Right lobe of liver (tissue), 4 donors: ENCODE data around the gene LUC7L2.

- PRO-cap, 4 experiments = no peak in any of the 4 experiments
- RAMPAGE, long total RNA, 2 experiments = no peak in any of the 2 experiments
Measured at GRCh38 chr7:137181434-137182161, 161.9 kb downstream of the PTN start.

DNA sequence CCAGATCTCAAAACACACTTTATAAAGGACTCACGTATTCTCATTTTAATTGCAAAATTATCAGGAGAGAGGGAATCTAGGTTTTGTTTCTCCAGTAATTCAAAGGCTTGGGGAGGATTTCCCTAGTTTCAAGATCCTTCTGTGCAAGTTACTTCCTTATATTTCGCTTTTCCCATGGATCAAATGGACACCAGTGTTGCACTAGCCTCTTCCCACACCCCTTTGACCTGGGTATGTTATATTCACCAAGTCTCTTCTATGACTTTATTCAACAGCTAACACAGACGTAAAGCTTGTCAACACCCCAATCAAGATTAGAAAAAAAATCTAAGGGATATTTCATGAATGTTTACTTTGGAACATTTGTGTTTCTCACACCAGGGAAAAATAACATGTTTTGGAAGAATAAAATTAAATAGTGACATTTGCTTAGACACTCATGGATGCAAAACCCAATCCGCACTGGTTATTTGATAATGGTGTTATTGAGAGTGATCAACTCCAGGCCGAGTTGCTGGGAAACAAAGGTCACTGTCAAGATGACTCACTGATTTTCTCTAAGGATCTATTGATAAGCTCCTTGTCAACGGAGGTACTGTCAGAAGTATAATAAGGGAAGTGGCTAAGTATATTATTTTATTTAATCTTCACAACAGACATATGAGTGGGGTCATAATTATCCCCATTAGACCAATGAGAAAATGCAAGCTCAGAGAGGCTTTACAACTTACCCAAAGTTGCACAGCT lies 52.4 kb downstream of the CREB3L2 start:
- PRO-cap, 4 experiments = no peak in any of the 4 experiments
- RAMPAGE, long total RNA, 2 experiments = no peak in any of the 2 experiments

GRCh38 chr7:137992244-137993375 lies 9.3 kb downstream of the CREB3L2 start:
- PRO-cap, 4 experiments = no peak in any of the 4 experiments
- RAMPAGE, long total RNA, 2 experiments = no peak in any of the 2 experiments

GRCh38 chr7:138107647-138107957 lies 31.3 kb downstream of the AKR1D1 start:
- PRO-cap, 4 experiments = no peak in any of the 4 experiments
- RAMPAGE, long total RNA, 2 experiments = no peak in any of the 2 experiments

DNA sequence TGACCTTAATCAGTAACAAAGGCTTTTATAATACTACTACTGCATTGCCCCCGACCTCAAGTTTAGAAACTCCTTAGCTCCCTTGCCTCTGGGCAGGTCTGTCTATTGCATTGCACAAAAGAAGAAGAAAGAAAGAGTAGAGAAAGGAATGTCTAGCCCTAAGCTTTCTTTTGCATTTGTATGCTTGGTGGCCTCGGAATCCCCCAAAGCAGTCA lies 93.0 kb downstream of the AKR1D1 start:
- PRO-cap, 4 experiments = no peak in any of the 4 experiments
- RAMPAGE, long total RNA, 2 experiments = no peak in any of the 2 experiments

GRCh38 chr7:138752267-138753038 lies 45.3 kb upstream of the TMEM213 start:
- PRO-cap, 4 experiments = peak in 1 of 4 experiments; most common plus-strand start chr7:138752780 (in 1); most common minus-strand start chr7:138752640 (in 1)
- RAMPAGE, long total RNA, 2 experiments = no peak in any of the 2 experiments

DNA sequence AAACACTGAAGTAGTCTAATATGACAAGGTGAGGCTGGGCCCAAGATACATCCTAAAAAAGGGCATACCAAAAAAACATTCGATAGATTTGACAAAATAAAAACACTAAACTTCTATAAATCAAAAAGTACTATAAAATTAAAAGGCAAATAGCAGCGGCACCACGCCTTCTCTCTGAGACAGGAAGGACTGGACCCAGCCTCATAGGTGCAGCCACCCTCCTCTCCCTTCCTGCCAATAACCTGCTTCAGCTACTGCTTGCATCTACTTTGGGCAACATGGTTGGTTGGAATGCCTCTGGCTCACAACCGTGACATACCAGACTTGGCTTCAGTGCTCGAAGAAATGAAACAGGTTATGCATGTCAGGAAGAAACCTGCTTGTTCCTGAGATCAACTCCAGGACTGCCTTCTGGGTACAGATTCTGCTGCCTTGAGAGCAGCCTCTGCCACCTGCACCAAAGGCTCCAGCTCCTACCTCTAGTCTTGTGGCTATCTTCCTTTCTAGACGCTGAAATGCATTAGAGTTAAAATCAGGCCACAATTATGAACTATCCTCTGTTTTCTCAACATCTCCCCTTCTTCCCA lies 2.1 kb downstream of the ZC3HAV1L start:
- PRO-cap, 4 experiments = no peak in any of the 4 experiments
- RAMPAGE, long total RNA, 2 experiments = no peak in any of the 2 experiments

GRCh38 chr7:139035107-139035571 lies 703 bp downstream of the ZC3HAV1L start:
- PRO-cap, 4 experiments = no peak in any of the 4 experiments
- RAMPAGE, long total RNA, 2 experiments = no peak in any of the 2 experiments

- PRO-cap, 4 experiments = no peak in any of the 4 experiments
- RAMPAGE, long total RNA, 2 experiments = no peak in any of the 2 experiments
Measured at GRCh38 chr7:139288097-139288463, 53.1 kb upstream of the FMC1 start.

GRCh38 chr7:139359565-139360672 lies at the start of gene LUC7L2:
Gene LUC7L2 (plus strand): TSS chr7:139359894.
- PRO-cap, 4 experiments = peak in 4 of 4 experiments; most common plus-strand start chr7:139360581 (in 4); most common minus-strand start chr7:139360412 (in 3)
- RAMPAGE, long total RNA, 2 experiments = start-site peak on the plus strand in 1 of 2 experiments, at chr7:139359875-139359961 at its widest, 615 reads per replicate

DNA sequence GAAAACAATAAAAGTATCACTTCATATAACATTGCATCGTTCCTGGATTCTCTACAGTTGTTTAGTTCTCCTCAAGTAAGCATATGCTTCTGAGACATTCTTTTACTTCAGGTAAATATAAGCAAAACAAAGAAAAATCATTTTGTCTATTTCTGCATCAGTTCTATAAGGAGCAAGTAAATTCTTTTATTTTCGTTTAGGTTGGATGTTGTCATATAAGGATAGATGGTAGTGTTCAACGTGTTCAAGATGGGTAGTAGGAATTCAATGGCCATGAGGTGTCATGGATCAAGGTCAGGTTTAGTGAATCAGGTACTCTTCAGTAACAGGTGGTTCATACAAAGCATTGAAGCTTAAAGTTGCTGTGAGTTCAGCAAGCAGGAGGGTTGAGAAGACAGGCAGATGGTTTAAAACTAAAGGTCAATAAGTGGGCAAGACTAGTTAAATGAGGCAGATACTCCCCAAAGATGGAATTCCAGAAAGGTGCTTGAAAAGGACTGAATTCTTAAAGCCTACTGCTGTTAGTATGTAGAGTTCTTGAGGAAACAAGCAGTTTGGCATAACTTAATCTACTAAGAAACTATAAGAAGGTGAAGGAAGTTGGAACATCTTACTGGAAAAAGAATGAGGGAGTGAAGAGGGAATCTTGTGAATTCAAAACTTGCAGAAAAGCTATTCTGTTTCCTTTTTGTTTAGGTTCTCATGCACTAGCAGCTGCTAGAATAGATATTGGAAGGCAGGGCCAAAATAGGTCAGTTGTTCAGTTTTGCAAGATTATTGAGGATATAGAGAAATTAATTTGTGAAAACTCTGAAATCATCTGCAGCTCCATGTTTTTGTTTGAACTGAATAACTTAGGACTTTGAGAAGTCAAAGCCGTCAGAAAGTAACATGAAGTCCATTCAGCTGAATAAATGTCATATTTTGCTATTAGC lies 5.8 kb downstream of the LUC7L2 start:
- PRO-cap, 4 experiments = no peak in any of the 4 experiments
- RAMPAGE, long total RNA, 2 experiments = no peak in any of the 2 experiments

DNA sequence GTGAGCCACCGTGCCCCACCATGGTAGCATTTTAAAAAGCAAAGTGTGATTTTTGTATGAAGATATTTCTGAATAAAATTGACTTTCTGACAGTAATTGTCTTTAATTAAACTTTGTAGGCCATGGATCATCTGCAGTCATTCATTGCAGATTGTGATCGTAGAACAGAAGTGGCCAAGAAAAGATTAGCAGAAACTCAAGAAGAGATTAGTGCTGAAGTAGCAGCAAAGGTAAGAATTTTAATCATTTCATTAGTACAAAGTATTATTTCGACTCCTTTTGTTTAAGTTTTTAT lies 42.3 kb downstream of the LUC7L2 start:
- PRO-cap, 4 experiments = no peak in any of the 4 experiments
- RAMPAGE, long total RNA, 2 experiments = start-site peak on the plus strand in 1 of 2 experiments, centred at position 143 of the sequence, 62 reads per replicate

DNA sequence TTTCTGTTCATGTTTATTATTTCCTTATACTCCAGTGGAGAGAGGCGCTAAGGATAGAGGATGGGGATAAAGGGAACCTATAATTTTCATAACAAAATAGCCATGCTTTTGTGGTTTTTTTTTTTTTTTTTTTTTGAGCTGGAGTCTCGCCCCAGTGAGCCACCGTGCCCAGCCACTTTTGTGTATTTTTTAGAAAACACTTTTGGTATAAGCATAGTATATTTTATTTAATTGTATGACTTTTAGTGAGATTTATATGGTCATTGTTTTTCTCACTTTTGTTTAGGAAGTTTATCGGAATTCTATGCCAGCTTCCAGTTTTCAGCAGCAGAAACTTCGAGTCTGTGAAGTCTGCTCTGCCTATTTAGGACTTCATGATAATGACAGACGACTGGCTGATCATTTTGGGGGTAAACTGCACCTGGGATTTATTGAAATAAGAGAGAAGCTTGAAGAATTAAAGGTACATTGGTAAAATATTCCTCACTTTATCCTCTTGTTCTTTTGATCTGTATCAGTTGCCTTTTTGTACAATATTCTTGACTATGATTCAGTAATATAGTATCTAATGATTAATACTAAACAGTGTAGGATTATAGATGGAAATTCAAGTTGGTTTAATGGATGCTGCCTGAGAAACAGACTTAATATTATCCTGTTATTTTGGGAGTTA lies 47.3 kb downstream of the LUC7L2 start:
- PRO-cap, 4 experiments = no peak in any of the 4 experiments
- RAMPAGE, long total RNA, 2 experiments = start-site peak on the plus strand in 1 of 2 experiments, centred at position 314 of the sequence, 60 reads per replicate

GRCh38 chr7:139427570-139428029 lies 55.9 kb downstream of the KLRG2 start:
- PRO-cap, 4 experiments = peak in 1 of 4 experiments; most common plus-strand start chr7:139427790 (in 1)
- RAMPAGE, long total RNA, 2 experiments = no peak in any of the 2 experiments

- PRO-cap, 4 experiments = no peak in any of the 4 experiments
- RAMPAGE, long total RNA, 2 experiments = no peak in any of the 2 experiments
Measured at GRCh38 chr7:139482810-139483218, 659 bp downstream of the KLRG2 start.

GRCh38 chr7:139651128-139651675 lies 126.6 kb downstream of the HIPK2 start:
- PRO-cap, 4 experiments = peak in 1 of 4 experiments; most common plus-strand start chr7:139651584 (in 1); most common minus-strand start chr7:139651473 (in 1)
- RAMPAGE, long total RNA, 2 experiments = no peak in any of the 2 experiments

- PRO-cap, 4 experiments = no peak in any of the 4 experiments
- RAMPAGE, long total RNA, 2 experiments = no peak in any of the 2 experiments
Measured at GRCh38 chr7:139683246-139683705, 94.5 kb downstream of the HIPK2 start.

DNA sequence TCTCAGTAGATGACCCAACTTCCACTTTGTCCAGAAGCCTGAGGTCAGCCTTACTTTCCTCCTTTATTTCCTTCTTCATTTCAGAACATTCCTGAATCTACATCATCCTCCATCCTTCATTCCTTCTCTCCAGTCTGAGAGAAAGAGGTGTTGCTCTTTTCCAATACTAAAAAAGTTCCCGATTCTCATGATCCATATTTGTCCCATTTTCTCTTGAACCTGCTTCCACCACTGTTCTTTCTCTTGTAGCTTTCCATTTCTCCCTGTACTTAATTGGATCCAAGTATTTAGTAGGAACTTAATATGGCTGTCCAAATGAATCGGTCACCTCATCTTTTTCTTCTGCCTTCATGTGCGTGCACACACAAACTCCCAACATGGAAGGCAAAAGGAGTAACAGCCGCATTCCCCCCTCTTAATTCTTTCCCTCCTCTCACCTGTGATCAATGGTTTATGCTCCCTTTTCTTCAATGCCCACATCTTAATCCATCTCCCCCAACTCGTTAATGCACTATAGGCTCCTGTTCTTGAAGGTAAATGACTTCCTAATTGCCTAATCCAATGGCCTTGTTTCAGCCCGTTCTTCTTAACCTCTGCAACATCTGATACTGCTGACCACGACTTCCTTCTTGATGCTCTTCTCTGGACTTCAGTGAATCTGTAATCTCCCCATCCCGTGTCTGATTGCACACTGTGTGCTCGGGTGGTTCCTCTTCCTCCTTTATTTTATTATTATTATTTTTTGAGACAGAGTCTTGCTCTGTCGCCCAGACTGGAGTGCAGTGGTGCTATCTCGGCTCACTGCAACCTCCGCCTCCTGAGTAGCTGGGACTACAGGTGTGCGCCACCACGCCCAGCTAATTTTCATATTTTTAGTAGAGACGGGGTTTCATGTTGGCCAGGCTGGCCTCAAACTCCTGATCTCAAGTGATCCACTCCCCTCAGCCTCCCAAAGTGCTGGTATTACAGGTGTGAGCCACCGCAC lies 59.1 kb downstream of the HIPK2 start:
- PRO-cap, 4 experiments = no peak in any of the 4 experiments
- RAMPAGE, long total RNA, 2 experiments = start-site peak on the minus strand in 1 of 2 experiments, centred at position 567 of the sequence, 11 reads per replicate

DNA sequence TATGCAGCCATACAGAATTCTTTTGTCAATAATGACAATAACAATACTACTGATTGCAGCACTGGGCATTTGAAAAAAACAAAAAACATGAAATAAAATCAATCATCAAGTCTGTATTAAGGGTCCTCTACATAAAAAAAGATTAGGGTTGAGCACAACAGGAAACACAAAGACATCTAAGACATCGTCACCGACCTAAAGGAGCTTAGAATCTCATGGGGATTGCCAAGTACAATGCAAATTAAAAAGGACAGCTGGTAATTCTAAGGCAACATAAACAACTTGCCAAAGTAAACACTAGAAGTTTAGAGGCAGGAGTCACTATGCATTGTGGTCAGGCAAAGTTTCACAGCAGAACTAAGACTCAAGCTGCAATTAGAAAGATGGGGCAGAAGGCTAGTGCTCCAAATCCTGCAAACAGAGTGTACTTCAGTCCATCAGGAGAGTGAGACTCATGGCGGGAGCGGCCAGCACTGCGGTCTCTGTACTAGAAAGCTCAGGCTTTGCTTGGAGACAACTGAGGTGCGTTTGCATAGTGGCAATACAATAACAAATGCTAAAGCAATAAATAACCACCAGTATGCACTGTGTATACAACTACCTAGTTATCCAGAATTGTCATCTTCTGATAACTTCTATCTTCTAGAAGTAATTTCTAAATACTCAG lies 52.7 kb downstream of the HIPK2 start:
- PRO-cap, 4 experiments = peak in 2 of 4 experiments; most common plus-strand start position 300 of the sequence (in 2); most common minus-strand start position 140 of the sequence (in 1)
- RAMPAGE, long total RNA, 2 experiments = no peak in any of the 2 experiments

- PRO-cap, 4 experiments = no peak in any of the 4 experiments
- RAMPAGE, long total RNA, 2 experiments = no peak in any of the 2 experiments
Measured at GRCh38 chr7:139737483-139737699, 40.4 kb downstream of the HIPK2 start.